ENCODE measurements around the genes FAM83B and BMP5.

DNA sequence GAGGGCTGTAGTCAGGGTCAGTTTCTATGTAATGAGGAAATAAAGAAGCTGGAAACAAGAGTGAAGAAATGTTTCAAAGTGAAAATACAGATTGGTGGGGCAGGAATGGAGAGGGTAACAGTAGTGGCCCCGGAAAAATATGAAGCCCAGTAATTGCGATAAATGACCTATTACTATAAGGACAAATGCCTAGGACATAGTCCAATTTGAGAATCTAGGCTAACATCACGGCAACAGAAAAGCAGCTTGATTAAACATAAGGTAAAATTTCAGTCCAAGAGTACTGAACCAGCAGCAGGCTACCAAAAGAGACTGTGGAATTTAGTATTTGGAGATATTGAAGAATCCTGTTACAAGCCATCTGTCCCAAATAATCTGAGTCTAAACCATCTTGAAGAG, 49.4 kb downstream of the ELOVL5 start:
- CAGE, long polyA plus RNA: no peak
- RRBS: no CpG with 5 or more reads among the region's 3 CpGs

- CAGE, long polyA plus RNA: no peak
- RRBS: no CpG with 5 or more reads among the region's 5 CpGs
Observed at GRCh38 chr6:53312087-53312650, 36.6 kb downstream of the ELOVL5 start.

- CAGE, long polyA plus RNA: no peak
- RRBS: no CpG with 5 or more reads among the region's 9 CpGs
Observed at GRCh38 chr6:53514542-53515753, 30.0 kb downstream of the GCLC start.

DNA sequence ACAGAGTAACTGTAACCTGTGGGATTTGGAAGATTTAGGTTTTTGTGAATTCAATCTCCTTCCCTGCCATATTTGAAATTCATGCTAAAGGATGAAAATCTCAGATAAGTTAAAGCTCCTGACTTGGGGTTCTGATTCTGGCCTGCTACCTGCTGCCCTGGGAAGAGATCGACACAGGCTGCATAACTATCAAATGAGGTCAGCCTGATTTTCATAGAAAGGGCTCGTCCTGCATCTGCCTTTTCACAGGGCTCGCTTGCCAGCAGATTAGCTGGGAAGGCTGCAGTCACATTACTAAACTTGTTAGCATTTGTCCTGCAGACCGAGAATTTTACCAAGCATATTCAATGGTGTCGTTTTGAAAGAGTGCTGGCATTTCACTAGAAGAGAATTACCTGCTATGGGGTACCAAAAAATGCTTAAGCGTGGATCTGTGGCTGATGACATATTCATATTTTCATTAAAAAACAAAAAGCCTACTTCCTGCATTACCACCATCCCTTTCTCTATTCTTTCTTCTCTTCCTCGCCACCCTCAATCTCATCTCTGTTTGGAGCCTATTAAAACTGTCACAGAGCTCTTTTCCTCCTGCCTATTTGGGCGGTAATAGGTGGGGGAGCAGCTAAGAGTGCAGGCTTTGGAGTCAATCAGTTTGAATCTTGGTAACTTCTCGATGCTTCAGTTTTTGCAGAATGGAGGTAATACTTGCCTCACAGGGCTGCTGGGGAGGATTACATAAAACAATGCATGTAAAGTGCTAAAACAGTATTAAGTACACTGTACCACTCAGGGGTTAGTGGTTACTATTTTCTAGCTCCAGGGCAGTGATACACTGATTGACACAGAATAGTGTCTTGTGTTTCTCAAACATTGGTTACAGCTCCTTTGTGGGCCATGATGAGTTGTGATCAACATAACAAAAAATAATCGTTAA, 14.3 kb downstream of the GCLC start:
- CAGE, long polyA plus RNA: no peak
- RRBS: no CpG with 5 or more reads among the region's 10 CpGs

GRCh38 chr6:53929199-53930289, 134.7 kb downstream of the LRRC1 start:
- CAGE, long polyA plus RNA: no peak
- RRBS: no CpG with 5 or more reads among the region's 13 CpGs

DNA sequence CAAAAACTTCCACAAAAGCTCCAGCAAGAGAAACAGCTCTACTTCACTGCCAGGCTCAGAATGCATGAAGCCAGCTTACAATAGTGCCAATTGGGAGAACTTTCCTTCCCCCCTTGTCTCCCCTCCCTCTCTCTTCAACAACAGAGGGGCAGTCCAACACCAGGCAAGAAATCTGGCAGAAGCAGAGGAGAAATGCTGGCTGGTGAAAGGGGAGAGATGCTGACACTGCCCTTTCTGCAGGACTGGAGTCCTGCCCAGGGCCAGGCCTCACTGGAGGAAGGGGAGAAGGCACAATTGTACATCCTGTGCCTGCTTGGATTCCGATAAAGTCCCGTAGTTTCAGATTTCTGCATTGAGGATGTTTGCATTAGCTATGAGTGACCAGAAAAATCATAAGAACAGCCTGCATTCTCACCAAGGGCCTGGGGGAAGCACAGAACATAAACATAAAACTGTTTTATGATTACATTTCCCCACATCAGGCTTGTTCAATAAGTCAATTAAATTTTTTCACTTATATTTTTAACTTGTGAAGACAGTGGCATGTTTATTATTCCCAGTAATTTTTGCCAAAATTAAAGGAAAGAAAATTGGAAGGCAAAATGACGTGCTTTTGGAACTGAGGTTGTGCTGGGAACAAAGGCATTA, 148.7 kb downstream of the LRRC1 start:
- CAGE, long polyA plus RNA: no peak
- RRBS: no CpG with 5 or more reads among the region's 3 CpGs

- CAGE, long polyA plus RNA: no peak
- RRBS: no CpG with 5 or more reads among the region's 3 CpGs
Observed at GRCh38 chr6:54010370-54010844, 100.8 kb upstream of the MLIP start.

- CAGE, long polyA plus RNA: no peak
- RRBS: no CpG with 5 or more reads among the region's 3 CpGs
Observed at GRCh38 chr6:54010882-54011180, 100.4 kb upstream of the MLIP start.

GRCh38 chr6:54019856-54020213, 91.4 kb upstream of the MLIP start:
- CAGE, long polyA plus RNA: no peak

DNA sequence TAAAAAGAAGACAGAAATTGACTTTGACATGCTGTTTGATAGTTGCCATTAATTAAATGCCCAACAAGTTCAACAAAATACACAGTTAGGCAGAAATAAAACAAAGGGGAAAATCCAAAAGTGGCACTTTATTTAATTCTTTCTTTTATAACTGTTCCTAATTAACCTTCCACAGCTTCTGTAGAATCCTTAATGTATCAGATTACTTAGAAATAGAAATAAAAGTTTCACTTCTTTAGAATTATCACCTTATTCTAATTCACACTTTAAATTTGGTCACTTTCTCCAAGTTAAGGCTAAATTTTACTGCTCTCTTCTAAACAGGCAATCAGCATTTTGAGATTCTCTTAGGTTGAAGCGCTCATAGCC, 44.0 kb upstream of the MLIP start:
- CAGE, long polyA plus RNA: no peak
- RRBS: no CpG with 5 or more reads among the region's 1 CpG

DNA sequence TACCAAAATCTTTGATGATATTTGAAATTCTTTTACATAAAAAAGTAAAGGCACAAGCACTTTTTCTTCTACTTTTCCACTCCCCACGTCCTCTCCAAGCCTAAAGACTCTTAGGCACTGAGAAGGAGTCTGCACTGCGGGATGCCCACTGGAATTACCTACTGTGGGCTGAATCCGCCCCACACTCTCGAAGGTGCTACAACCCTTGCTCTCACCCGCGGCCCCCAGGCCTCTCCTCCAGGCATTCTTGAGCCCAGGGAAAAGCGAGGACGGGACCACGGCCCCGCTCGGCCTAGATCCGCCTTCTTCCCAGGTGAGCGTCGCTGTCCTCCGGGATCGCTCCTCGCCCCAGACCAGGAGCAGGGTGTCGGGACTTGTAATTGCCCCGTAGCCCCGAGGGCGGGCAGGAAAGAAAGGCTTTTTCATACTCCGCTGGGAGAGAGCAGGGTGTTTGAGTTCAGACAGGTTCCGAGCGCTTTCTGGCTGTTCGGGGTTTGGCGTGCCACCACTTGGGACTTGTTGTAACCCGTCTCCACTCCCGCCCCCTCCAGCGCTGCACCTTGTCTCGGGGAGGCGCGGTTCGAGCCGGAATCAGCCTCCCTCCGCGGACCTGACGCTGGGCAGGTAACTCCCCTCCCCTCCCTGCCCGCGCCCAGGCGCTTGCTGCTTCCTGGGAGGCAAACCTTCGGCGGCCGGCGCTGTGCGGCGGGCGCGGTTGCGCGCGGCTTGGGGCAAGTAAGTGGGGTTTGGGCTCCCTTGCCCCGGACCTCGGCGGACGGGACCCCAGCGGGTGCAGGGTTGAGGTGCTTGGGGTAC, at the start of gene FAM83B:
Gene FAM83B, plus strand, starts transcription at position 680 of the 816 bp plus-strand sequence.
- CAGE, long polyA plus RNA: no peak
- RRBS: 2% methylated on average over 20 of the region's 56 CpGs

GRCh38 chr6:55277354-55277817, 49.9 kb upstream of the GFRAL start:
- CAGE, long polyA plus RNA: no peak
- RRBS: 14% methylated on average over 5 of the region's 9 CpGs

DNA sequence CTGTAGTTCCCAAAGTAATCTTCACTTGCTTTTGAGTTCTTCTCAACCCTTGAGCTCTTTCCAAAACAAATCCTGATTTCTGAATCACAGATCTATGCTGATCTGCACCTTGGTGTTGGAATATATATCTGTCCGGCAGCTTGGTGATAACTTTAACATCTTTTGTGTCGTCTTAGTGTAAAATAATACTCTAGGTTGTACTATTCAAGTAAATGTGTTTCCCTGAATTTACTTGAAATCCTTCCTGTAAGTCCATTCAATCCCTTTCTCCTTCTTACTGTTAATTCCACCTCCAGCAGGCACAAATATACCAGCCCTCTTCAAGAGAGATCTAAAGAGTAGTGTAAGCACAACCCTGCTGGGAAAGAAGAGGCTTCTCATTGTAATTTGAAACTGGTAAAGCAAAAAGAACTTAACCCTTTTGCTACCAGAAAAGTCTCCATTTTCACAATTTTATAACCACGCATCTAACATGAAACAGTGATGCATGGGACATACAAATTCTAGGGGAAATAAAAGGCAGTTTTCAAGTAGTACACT, at the start of gene BMP5:
Gene BMP5, minus strand, starts transcription at position 340 of the 540 bp plus-strand sequence.
- CAGE, long polyA plus RNA: no peak
- RRBS: no CpG with 5 or more reads among the region's 3 CpGs

DNA sequence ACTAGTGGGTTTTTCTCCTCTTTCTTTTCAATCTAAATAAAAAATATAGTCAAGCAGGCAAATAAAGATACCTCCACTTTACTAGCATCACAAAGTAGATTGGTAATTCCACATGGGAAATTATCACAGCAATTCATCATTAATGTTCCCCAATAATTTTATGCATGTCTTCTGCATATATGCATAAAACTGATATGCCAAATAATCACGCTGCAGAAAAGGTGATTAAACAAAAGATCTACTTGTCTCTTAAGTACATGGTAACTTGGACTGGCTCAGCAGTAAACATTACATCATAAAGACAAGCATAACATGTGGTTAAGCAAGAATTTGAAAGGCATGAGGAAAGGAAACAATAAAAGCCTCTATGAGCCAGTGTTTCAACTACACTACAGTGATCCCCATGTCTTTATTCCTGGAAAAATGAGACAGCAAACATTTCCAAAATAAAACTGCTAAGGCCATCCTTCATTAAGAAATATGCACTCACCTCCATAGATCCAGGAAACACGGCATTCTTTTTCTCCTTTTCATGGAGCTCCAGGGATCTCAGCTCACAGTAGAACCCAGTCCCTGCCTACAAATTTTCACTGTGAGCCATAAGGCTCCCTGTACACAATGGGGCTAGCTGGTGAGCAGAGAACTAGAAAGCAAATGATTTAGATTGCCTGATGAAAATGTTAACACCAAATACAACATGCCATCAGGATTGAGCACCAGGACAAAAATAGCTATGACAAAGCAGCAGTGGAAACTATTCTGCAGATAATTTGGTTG, 156.2 kb downstream of the COL21A1 start:
- CAGE, long polyA plus RNA: no peak
- RRBS: no CpG with 5 or more reads among the region's 2 CpGs

DNA sequence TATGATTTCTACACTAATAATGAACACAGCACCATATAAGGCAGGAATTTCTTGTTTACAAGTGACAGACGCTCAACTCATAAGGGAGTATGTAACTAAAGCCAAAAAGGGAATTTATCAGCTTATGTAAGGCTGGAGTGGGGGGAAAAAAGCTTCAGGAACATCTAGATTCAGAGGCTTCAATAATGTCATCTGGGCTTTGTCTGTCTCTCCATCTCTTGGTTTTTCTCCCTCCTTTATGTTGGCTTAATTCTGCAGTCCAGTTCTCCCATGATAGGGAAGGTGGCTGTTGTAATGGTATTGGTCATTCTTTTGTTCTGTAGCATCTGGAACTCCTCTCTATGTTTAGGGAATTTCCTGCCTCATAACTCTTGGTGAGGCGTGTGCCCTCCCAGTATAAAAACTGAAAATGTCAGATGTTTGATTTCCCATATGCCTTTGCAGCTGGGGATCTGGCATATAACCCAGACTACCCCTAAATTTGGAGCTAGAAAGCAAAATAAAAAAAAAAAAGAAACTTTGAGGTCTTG, 125.2 kb upstream of the COL21A1 start:
- CAGE, long polyA plus RNA: no peak
- RRBS: no CpG with 5 or more reads among the region's 2 CpGs

DNA sequence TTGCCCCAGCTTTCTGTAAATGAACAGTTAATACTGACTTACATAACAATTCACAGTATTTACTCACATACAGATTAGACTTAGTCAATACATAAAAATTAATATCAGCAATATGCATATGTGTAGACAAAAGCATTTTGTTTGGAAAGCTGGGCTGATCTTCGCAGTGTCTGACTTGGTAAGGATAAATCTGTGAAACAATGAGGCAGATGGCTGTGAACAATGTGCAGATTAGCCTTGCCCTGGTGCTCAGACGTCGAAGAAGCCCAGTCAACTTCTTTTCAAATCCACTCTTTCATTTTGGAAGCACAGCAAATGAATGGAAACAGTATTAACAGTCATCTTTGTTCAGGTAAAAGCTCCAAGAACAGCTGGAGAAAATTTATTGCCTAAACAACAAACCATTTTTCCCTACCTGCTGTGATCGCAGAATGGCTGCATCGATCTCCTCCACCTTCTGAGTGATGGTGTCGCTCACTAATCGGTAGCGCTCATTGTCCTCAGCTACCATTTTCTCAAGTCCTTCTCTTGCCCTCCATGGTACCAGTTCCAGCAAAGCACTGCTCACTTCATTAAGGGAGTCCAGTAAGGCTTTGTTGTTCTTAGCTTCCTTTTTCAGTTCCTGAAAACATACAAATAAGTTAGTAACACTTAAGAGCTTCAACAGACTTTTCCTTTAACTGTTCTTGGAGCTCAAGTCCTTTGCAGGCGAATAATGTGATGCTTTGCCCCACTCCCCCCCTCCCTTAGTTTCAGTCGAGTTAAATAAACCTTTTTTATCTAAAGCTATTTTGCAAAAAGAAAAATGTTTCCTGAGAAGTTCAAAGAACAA, 278.8 kb upstream of the COL21A1 start:
- CAGE, long polyA plus RNA: no peak
- RRBS: no CpG with 5 or more reads among the region's 10 CpGs

GRCh38 chr6:56550327-56550717, 302.9 kb upstream of the COL21A1 start:
- CAGE, long polyA plus RNA: no peak
- RRBS: no CpG with 5 or more reads among the region's 2 CpGs

DNA sequence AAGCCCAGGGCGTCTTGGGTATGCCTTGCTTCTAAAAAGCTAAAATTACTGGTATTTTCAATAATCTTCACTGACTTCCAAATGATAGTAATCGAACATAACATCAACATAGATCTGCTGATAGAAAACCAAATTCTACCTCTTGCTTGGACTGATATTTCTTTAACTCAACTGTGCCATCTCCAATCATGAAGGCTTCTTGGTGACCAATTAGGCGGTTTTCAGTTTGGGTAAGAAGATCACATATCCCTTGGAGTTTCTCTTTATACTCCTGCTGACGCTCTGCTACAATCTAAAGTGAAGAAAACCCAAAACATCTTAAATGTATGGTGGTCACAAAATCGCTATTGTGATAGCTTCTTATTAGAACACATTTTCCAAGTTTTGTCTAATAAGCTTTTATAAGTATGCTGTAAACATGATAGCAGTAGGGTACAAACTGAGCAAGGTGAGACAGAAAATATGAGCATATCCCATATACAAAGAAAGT, 352.6 kb upstream of the COL21A1 start:
- CAGE, long polyA plus RNA: no peak
- RRBS: no CpG with 5 or more reads among the region's 5 CpGs

- CAGE, long polyA plus RNA: no peak
- RRBS: no CpG with 5 or more reads among the region's 5 CpGs
Observed at GRCh38 chr6:56619468-56619933, 335.1 kb downstream of the DST start.

GRCh38 chr6:56660218-56661035, 294.2 kb downstream of the DST start:
- CAGE, long polyA plus RNA: no peak
- RRBS: no CpG with 5 or more reads among the region's 3 CpGs